Penis (tissue), 1 donor: ENCODE data around the genes RPS3, GDPD5 and SERPINH1.

DNA sequence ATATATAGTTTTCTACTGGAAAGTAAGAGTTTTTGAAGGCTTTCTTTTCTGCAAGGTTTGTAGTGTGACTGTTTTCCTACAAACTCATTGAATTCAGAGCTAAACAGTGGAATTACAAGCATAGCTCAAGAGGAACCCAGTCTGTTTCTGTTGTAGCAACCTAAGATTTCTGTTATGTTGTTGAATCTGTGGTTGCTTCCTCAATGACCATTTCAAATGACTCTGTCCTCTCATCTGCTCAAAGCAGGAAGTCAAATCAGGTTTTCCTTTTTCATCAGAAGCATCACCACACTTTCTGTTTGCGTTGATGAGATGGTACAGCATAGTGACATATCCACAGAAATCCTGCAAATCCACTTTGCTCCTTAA lies 12.5 kb upstream of the UCP2 start:
- PRO-cap: bidirectional peak, plus-strand start at position 289 of the sequence, minus-strand start at position 93 of the sequence

GRCh38 chr11:74617855-74618098 lies 25.4 kb downstream of the POLD3 start:
- PRO-cap: no peak

- PRO-cap: no peak
These were observed 90.9 kb downstream of the RNF169 start for GRCh38 chr11:74839198-74840368.

DNA sequence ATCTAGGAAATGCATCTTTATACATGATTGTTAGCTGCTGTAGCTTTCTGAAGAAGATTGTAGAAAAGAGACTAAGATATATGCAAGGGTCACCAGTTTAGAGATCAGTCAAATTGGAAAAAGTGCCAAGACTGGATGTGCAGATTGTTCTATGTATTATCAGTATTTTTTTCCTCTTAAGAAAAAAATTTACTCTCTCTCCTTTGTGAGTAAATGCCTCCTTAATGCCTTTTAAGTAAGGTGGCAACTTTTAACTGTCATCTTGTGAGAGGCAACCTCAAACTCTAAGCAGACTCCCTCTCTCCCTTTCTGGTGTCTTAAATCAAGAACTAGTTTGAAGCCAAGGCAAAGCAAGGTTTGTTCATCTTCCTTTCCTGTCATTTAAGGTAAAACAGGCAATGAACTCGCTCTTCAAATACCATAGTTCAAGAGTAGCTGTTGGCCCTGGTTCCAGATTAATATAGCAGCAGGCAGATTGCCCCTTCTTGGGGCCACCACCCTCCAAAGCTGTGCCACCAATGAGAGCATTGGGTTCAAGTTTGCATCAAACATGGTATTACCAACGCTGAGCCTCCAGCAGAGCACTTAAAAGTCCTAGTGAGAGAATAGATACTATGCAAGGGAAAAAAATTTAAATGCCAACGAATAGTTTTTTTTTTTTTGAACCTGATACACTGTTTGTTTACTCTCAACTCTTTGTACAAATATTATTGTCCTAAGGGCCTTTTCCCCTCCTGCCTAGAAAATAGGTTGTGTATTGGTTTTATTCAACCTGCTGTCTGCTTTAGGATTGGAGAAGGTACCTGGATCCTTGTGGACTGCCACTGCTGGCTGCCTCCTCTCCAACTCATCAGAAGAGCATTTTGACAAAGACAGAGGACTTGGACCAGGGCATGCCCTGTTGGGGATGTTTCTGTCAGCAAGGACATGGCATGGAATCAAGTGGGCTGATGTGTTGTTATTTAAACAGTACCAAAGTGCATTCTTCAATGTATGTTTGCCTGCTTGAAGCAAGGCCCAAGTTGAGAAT lies 93.0 kb downstream of the RNF169 start:
- PRO-cap: no peak

GRCh38 chr11:74842876-74843188 lies 94.2 kb downstream of the RNF169 start:
- PRO-cap: no peak

- PRO-cap: no peak
These were observed 88.9 kb downstream of the XRRA1 start for GRCh38 chr11:74859877-74860577.

DNA sequence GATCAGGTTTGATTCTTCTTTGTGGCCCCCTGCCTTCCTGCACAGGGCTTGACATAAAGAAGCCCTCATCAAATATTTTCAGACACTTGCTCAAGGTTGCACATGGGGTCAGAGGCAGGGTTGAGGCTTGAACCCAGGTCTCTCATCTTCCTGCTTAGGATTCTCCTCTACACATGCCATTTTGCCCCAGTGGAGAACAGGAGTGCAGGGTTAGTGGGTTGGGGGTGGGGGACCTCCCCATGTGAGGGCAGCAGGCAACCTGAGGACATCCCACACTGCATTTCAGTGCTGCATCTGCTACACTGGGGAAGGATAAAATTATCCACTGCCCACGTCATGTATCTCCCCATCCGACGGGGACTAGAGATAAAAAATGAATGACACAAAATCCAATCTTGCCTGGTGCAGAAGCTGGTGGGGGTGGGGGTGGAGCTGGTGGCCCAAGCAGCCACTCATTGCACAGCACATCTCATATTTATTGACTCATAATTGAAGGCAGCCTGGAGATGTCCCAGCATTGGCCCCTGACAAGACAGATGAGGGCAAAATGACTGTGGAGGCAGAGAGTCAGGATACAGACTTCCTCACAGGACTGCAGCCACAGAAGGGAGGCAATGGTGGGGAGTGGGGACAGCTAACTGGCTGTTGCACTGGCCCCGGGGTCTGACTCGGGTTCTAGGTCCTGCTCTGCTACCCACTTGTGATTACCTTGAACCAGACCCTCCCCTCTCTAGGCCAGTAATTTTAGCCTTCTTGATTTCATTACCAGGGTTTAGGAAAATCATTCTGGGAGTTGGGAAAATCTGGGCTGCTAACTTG lies 41.4 kb downstream of the NEU3 start:
- PRO-cap: no peak

DNA sequence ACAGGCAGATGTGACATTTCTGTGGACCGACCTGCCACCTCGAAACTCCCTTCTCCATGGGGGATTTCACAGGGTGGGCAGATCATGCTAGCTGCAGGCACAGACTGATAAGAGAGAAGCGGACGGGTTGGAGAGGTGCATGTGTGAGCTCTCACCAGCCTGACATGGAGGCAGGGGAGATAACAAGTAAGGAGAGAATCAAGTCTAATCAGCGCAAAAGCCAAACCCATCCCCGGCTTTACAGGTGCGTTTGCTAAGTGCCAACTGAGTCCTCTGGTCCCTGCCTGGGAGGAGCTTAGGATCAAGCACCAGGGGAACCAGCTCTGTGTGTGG lies 20.0 kb downstream of the SLCO2B1 start:
- PRO-cap: no peak

DNA sequence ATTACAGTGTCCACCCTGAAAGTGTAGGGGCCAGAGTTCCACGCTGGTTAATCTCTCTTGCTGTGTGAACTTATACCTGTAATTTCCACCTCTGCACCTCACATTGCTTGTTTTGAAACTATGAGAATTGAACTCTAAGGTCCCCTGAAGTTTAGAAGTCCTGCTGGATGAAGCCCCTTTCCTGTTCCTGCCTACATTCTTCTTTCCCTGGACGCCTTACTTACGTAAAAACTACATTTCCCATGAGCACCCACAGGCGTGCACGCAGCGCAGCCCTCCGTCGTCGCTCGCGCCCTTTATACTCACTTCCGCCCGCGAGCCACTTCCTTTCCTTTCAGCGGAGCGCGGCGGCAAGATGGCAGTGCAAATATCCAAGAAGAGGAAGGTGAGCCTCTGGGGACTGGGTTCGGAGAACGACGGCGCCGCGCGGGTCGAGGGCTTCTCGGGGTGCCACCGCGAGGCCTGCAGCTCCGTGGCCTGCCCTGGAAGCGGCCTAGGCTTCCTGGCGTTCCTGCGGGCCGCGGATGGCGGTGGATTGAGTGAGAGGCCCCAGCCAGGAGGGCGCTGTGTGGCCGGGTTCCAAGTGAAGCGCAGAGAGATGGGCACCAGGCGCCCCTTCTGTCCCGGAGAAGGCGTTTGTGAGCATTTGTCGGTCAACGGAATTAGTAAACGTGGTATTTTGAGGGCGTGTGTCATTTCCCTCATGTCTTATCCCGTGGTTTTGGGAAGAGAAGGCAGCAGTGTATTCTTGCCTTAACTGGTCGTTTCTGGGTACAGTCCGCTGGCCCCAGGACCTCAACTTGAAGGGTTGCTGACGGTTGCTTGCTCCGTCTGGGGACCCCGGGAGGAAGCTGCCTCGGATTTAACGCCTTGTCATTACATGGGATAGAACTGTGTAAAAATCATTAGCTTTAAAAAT lies at the start of gene RPS3:
Gene RPS3, plus strand, starts transcription at position 326 of the 919 bp plus-strand sequence.
- PRO-cap: unidirectional peak, plus-strand start at position 327 of the sequence; bidirectional peak, plus-strand start at position 568 of the sequence, minus-strand start at position 592 of the sequence

DNA sequence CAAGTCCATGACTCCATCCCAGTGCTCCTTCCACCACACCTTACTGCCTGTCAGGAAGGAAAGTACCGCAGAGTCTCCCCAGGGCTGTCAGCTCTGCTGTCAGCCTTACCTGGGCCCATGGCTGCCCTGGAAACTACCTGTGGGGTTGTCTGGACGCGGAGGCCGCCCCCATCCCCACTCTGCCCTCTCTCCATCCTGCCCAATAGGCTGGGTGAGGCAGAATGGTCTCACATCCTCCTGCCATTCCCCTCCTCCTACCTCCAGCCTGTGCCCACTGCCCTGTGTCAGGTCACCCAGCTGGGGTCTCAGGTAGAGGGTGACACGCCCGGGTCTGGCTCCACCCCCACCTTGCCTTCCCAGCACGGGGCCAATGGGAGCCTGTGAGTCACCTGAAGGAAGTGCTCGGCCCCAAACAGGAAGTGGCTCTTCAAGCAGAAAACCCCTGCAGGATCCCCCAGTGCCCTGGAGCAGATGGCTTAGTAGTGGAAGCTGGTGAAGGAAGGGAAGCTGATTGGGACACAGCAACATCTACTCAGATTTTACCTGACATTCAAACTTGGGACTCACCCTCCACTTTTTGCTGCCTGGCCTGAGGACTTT lies 33.6 kb downstream of the GDPD5 start:
- PRO-cap: no peak

DNA sequence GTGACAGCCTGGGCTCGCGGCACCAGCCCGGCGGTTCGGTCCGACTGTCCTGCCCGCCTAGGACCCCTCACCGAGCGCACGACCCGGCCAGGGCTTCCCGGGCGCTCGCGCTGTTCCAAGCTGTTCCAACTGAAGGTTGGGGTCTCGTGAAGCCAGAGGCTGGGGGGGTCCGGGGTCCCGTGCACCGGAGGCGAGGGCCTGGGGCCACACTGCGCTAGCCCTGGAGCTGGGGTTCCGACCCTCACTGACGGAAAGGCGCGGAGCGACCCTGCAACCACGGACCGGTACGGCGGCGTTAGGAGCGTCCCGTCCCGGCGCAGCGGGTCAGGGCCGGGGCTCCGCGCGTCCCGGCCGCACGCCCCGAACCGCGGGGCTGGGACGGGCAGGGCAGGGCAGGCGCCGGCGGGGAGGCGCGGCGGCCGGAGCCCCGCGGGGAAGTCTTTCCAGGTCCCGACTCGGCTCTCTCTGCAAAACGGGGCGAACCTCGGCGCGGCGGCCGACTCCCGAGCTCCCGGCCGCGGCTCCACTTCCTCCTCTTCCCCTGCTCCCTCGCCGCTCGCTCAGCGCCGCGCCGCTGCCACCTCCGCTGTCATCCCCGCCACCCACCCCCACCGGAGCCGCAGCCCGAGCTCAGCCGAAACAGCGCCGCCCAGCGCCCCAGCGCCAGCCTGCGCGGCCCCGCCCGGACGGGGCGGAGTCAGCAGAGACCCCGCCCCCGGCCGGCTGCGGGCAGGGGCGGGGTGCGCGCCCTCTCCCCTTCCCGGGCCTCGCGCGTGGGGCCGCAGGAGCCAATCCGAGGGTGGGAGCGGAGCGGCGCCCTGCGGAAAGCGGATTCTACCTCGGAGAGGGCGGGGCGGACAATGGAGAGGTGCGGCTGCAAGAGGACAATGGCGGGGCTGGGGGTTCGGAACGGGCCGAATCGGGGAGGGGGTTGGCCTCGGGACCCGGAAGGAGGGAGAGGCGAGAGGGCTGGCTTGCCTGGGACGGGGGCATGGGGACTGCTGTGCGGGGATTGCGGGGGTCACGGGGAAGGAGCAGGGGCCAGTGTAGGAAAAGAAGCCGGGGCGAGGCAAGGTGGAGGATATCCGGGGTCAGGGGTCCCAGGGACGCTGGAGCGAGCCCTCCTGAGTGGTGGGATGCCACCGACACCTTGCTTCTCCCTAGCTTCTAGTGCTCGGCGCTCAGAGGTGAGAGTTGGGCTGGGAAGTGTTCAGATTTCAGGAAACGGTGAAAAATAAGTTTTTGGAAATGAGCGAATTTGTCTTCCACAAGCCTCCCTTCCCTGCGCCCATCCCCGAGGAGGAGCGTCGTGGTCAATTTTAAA lies at the start of gene GDPD5:
Gene GDPD5, minus strand, starts transcription at position 636 of the 1,324 bp plus-strand sequence.
- PRO-cap: unidirectional peak, minus-strand start at position 467 of the sequence; bidirectional peak, plus-strand start at position 842 of the sequence, minus-strand start at position 604 of the sequence

GRCh38 chr11:75561516-75562421 lies at the start of gene SERPINH1:
SERPINH1 (plus strand) TSS chr11:75562253.
- PRO-cap: bidirectional peak, plus-strand start at chr11:75562318, minus-strand start at chr11:75562317

- PRO-cap: no peak
These were observed 22.8 kb upstream of the DGAT2 start for GRCh38 chr11:75745643-75746294.

DNA sequence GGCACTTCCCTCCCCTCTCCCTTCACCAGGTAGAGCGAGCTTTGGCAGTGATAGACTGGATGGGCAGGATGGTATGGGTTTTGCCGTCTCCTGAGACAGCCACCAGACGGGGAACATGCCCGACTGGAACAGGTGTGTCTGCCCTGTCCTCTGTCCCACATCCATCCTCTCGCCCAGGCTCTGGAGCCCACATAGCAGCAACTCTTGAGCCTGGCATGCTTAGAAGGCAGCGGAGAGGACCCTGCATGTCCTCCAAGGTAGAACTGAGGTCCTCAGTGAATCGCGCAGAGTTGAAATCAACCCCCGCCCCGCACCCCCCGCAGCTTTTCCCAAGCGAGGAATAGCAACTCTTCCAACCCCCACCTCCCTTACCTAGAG lies 788 bp downstream of the DGAT2 start:
- PRO-cap: no peak

- PRO-cap: no peak
These were observed 8.9 kb downstream of the DGAT2 start for GRCh38 chr11:75777339-75778102.

- PRO-cap: no peak
These were observed 134.6 kb downstream of the WNT11 start for GRCh38 chr11:76071584-76072312.

GRCh38 chr11:76380167-76380669 lies 714 bp downstream of the THAP12 start:
- PRO-cap: bidirectional peak, plus-strand start at chr11:76380598, minus-strand start at chr11:76380506

GRCh38 chr11:76604417-76604657 lies 66.2 kb downstream of the LRRC32 start:
- PRO-cap: no peak

GRCh38 chr11:76668353-76668969 lies 2.1 kb downstream of the LRRC32 start:
- PRO-cap: no peak

DNA sequence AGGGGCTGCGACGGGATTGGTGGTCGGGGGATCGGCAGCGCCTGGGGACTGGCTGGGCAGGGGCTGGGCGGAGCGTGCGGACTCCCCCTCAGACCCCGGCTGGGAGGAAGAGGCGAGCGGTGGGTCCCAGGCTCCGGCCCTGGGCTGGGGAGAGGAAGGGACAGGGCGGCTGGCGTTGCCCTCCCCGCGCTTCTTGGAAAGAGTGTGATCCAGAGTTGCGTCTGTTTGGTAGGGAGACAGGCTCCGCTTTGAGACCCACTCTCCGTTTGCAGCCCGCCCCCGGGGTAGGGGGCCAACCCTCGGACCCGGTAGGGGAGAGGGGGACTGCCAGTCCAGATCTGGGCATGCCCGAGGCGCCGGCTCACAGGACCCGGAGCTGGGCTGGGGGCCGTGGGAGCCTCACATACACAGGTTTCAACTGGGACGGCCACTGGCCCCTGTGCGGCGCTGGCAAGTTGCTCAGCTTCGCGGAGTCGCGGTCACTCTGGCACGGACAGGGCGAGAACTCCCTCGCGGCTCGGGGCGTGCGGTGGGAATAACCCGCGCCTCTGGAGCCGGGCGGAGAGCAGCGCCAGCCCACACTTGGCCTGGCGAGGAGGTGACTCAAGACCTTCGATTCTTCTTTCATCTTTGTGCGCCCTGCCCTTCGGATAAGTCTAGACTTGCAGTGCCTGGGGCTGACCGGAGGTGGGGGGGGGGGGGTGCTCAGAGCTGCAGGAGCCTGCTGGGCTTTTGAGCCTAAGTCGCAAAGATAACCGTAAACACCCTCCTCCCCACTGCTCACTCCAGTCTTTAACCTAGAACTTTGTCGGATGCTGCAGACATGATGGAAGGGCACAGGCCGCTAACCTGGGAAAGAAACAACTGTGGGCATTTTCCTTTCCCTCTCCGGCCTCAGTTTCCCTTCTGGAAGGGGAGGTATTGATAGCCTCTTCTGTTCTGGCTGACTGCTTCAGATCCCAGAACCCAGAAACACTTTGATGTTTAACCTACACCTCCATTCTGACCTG lies 1.2 kb downstream of the TSKU start:
- PRO-cap: bidirectional peak, plus-strand start at position 136 of the sequence, minus-strand start outside the sequence; bidirectional peak, plus-strand start at position 482 of the sequence, minus-strand start at position 537 of the sequence